Measurements from ENCODE around the genes PEX10, WRAP73 and CCDC27.

GRCh38 chr1:2303773-2304050 lies 75.6 kb downstream of the SKI start:
- PRO-cap, 7 experiments = no peak in any of the 7 experiments

- PRO-cap, 7 experiments = no peak in any of the 7 experiments
Measured at GRCh38 chr1:2306676-2307567, 78.8 kb downstream of the SKI start.

DNA sequence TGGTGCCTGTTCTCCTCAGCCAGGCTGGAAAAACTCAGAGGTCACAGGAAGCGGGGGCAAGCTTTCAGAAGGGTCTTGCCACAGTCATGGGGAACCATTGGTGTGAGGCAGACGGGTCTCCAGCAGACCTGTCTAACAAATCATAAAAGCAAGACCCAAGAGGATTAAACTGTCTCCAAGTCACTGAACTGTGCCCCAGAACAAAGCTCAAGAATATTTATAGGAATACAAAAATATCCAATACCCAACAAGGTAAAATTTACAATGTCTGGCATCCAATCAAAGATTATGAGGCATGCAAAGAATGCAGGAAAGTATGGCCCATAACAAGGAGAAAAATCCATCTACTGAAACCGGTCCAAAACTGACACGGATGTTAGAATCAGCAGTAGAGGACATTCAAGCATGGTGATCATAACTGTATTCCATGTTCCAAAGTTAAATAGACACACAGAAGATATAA lies 30.5 kb downstream of the MORN1 start:
- PRO-cap, 7 experiments = no peak in any of the 7 experiments

GRCh38 chr1:2411777-2412635 lies at the start of gene PEX10:
Gene PEX10 (minus strand): TSS chr1:2412564.
- PRO-cap, 7 experiments = peak in 7 of 7 experiments; most common minus-strand start chr1:2412543 (in 7)

GRCh38 chr1:2496000-2496622 lies 20.0 kb downstream of the PLCH2 start:
- PRO-cap, 7 experiments = peak in 1 of 7 experiments; most common plus-strand start chr1:2496467 (in 1); most common minus-strand start chr1:2496479 (in 1)

GRCh38 chr1:2523177-2524372 lies 2.8 kb downstream of the PANK4 start:
- PRO-cap, 7 experiments = peak in 7 of 7 experiments; most common plus-strand start chr1:2523522 (in 3); most common minus-strand start chr1:2523419 (in 5)

DNA sequence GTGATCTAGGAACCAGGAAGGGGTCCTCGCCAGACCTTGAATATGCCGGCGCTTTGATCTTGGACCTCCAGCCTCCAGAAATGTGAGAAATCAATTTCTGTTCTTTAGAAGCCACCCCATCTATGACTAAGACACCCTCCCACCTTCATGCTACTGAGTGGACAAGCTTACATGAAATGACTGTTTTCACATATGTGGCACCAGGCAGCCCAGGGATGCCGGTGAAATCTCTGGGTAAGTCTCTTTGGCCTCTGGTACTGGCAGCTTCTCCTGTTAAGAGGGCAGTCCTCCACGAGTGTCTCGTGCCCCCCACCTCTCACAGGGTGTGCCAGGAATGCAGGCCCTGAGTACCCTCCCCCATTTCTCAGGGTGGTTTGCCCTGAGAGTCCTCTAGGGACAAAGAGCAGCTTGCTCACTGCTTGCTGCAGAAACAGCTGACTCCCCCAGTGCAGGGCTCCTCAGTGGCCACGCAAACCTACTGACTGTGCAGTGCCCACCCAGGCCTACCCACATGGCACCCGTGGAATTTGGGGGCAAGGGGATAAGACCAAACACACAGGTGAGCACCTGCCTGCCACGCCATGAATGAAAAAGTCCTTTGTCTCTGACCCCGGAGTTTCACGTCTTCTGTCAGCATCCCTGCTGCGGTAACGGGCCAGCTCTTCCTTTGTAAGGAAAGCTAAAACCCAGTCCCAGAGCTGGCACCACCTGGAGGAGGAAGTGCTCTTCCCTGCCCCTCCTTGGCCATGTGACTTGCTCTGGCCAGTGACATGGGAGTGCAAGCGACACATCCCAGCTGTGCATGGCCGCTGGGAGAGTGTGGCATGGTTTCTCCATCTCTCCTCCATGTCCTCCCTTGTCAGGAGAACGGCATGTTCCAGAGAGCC lies 3.1 kb upstream of the PRXL2B start:
- PRO-cap, 7 experiments = no peak in any of the 7 experiments

GRCh38 chr1:2638406-2639386 lies 5.9 kb upstream of the MMEL1 start:
- PRO-cap, 7 experiments = no peak in any of the 7 experiments

DNA sequence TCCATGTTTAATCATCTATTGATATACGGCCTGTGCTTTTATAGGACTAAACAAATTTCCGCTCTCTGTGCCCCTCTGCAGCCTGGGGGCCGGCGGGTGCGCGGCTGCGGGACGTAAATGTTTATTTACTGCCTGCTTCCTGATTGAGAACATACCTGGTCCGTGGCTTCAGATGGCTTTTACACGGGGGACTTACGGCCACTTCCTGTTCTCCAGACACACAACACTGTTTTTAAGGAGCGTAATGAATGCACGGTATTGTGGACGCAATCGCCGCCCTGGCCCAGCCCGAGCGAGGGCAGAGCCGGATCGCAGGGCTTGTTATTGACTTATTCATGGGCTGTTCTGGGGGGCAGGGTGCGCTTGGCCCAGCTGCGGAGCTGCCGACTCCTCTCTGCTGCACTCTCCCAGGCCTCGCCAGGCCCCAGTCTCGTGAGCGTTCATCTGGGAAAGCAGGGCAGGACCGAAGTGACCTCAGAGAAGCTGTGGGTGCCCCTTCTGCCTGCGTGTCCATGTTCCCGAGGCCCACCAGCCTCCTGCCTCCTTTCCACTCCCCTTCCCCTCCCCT lies 52.8 kb upstream of the ACTRT2 start:
- PRO-cap, 7 experiments = no peak in any of the 7 experiments

DNA sequence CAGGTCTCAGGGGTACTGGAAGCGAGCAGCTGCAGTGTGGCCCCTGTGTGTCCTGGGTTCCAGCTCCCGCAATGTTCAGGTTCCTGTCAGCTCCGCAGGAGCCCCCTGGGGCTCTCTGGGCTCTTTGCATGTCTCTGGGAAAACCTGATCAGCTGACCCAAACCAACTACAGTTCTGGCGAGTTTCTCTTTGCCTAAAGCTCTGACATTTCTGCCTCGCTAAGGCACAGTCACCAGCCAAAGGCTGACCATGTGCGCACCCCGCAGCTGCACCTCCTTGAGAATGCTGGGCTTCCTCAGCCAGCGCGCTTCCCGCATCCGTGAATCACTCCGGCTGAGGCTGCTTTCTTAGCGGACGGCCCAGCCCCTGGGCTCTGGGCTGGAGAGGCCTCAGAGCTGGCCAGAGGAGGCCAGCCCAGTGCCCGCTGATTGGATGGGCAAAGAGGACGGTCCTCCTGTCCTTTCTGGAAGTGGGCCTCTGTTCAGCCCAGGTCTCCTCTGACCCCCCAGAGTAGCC lies 56.0 kb downstream of the PRDM16 start:
- PRO-cap, 7 experiments = no peak in any of the 7 experiments

DNA sequence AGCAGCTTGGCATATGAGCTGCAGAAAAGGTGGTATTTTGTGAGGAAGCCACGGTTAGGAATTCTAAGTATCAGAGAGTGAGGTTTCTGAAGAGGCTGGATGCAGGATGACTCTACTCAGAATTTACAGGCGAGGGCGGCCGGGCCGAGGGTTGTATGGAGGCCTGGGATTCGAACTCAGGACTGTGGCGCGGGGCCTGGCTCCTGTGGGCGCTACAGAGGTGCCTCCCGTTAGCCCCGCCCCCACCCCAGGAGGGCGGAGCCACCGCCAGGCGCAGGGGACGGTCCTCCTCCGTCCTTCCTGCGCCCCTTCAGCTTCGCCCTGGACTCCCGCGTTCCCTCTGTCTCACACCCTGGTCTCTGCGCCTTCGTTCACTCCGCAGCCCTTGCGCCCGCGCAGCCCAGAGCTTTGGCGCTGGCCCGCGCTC lies 178.3 kb downstream of the PRDM16 start:
- PRO-cap, 7 experiments = no peak in any of the 7 experiments

DNA sequence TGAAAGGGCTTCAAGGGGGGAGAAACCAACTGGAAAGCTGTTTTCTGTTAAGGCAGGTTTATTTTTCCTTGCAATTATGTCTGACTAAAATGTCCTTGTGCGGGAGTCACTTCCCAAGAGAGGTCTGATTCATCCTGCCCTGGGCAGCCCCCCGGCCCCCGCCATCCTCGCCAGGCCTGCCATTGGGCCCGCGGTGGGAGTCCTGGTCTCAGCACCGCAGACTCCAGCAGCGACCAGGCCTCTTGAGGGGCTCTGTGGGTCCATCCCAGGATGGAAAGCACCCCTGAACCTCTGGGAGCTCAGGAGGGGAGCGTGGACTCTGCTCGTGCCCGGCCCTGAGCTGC lies 178.4 kb upstream of the ARHGEF16 start:
- PRO-cap, 7 experiments = no peak in any of the 7 experiments

GRCh38 chr1:3334696-3335414 lies 119.6 kb upstream of the ARHGEF16 start:
- PRO-cap, 7 experiments = no peak in any of the 7 experiments

DNA sequence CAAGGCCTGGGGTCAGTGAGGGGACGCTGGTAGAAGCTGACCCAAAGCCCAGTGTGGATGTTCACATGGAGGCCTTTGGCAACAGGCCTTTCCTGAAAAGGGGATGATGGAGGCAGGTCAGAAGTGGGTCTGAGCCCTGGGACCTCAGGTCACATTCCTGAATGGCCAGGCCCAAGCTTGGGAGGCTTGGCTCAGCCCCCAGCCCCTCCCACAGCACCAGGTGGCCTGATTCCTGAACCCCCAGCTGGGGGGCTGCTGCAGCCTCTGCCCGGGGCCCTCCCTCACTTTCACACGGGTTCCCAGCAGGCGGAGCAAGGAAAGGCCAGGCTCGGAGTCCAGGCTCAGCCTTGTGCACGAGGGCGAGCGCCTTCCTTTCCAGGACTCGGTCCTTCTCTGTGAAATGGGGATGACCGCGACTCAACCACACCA lies 708 bp upstream of the ARHGEF16 start:
- PRO-cap, 7 experiments = no peak in any of the 7 experiments

DNA sequence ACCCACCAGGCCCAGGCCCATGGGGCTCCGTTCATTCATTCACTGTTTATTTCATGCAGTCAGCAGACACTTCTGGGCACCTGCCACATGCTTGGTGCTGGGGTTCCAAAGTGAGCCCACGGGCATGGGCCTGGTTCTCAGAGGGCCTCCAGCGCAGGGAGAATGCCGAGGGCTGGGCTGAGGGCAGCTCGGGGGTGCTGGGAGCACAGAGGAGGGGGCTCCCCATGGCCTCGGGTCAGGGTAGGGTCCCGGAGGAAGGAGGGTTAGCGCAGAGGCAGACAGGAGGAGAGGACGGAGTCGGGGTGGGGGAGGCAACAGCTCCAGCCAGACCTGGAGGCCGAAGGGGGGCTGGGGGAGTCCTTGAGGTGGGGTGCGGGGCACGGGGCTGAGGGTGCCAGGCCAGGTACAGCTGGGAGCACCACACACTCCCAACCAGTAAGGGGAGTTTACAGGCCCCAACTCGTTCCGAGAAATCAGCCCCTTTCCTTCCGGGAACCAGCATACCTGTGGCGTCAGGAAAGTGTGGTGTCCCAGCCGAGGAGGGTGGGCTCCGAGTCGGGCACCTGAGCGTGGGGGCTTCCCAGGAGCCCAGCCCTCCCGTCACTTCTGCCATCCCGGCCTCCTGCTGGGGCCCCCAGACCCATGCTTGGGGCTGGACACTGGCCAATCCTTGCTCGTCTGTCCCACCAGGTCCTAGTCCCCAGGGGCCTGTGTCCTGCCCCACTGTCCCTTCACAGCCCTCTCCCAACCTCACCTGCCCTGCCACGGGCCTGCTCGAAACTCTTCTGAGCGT lies 10.8 kb downstream of the ARHGEF16 start:
- PRO-cap, 7 experiments = no peak in any of the 7 experiments

- PRO-cap, 7 experiments = no peak in any of the 7 experiments
Measured at GRCh38 chr1:3467640-3468040, 13.2 kb downstream of the ARHGEF16 start.

DNA sequence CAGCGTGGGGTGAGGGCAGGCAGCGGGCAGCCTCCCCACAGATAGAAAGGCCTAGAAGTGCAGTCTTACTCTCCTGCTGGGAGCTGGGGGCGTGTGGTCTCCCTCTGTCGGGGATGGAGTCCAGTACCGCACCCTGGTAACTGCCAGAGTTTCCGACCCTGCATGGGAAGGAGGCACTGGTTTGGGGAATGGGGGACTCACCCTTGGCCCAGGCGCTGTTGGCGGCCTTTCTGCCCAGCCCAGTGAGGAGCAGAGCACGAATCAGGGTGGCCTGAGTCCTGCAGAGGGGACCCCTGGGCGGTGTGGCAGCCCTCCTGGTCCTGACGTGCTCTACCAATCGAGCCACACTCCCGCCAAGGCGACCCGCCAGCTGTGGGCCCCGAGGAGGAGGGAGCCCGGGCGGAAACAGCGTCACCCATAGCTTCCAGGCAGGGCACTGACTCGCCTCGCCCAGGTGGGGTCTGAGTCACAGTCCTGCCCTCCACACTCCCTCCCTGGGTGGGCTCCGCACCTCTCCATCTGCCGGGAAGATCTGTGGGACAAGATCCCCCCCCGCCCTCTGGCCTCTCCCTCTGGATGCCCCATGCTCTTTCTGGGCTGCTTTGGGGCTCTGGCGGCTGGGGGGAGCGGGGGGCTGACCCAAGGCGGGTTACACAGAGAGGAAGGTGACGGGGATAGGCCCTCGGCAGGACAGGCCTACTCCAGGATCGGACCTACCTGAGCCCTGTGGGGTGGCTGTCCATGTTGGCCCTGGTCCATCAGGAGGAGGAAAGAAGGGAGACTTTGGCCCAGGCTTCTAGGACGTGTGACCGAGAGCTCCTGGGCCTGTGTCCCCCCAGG lies 13.8 kb downstream of the ARHGEF16 start:
- PRO-cap, 7 experiments = no peak in any of the 7 experiments

- PRO-cap, 7 experiments = no peak in any of the 7 experiments
Measured at GRCh38 chr1:3561438-3561903, 49.8 kb downstream of the MEGF6 start.

DNA sequence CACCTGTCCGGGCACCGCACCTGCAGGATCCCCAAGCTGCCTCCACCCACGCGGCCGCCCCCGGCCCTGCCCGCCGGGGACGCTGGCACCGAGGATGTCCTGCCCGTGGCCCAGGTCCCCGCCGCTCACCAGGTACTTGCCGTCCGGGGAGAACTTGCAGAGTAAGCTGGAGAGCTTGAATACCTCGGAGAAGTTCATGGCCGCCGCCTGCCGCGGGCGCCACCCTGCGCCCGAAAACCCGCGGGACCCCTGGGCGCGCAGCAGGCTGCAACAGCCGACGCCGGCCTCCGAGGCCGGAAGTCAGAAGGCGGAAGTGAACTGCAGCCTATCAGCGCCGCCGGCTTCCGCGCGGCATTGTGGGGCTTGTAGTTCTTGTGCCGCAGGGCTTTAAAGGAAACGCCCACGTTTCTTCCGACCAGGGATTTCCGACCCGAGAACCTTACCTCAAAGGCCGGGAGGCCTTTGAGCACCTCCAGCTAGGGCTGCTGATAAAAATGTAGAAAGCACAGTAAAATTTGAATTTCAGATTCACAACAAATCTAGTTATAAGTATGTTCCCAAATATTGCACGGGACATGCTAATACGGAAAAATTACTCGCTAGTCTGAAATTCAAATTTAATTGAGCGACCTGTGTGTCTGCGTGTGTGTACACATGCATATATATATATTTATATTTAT lies at the start of gene WRAP73:
WRAP73 (minus strand) TSS at position 302 of the 680 bp plus-strand sequence.
- PRO-cap, 7 experiments = peak in 7 of 7 experiments; most common minus-strand start position 237 of the sequence (in 7)

GRCh38 chr1:3752253-3752570 lies at the start of gene CCDC27:
Gene CCDC27 (plus strand): TSS chr1:3752450.
- PRO-cap, 7 experiments = no peak in any of the 7 experiments